GM19240 (cell line): ENCODE data around the gene DKKL1.

DNA sequence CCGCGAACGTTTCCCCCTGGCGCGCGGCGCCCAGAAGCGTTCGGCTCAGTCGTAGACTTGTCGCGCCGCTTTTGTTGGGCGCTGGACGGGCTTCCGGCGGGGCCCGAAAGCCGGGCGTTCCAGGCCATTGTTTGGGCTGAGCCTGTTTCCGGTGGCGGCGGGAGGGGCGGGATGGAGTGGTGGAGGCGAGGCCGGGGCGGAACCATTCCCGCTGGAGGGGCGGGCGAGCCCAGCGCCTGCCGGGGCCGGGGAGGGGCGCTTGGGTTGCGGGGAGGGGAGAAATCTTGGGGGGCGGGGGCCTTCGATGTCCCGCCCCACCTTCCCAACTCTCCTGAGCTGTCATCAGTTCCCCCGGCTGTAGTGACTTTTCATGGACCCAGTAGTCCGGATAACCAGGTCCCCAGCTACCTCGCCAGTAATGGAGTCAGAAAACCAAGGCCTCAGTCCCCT is 445 bp downstream of the CYTH2 start:
- RRBS: 2% methylated on average over 14 of the region's 41 CpGs

- RRBS: 5% methylated on average over 4 of the region's 34 CpGs
Measured at GRCh38 chr19:48511942-48512755, 514 bp upstream of the LMTK3 start.

- RRBS: no CpG with 5 or more reads among the region's 10 CpGs
Measured at GRCh38 chr19:48617556-48618398, 1.2 kb downstream of the RPL18 start.

DNA sequence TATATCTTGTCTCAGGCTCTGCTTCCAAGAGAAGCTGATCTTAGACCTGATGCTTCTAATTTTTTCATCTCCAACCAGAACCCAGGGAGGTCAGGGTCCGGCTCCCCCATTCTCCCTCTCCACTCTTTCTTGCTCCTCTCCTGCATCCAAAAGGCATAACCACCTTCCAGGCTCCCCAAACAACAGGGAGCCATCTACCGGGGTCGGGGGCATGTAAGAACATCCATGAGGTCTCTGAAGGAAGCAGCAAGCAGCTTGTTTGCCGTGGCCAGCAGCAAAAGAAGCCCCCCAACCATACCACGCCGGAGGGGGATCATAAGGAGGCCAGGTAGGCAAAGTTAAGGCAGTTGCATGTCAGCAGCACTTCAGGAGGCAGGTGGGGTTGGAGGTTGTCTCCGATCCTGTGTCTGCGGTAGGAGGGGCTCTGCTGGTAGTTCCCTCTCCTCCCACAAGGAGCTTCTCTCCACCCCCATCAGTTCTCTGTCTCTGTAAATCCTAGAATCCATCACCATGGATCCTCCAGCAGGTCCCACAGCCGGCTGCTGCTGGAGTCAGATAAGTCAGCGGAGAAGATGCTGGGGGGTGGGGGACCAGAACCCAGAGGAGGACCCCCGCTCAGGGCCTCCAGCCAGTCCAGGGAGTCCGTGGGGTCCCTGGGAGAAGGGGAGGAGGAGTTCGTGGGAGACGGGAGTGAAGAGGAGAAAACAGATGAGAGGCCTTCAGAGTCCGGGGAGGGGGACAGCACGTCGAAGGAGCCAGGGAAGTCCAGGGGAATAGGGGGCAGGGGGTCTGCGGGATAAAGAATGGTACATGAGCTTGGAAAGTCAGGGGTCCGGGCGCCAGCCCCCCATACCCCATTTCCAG is 6.5 kb downstream of the MAMSTR start:
- RRBS: 42% methylated on average over 9 of the region's 20 CpGs

- RRBS: 78% methylated on average over 3 of the region's 46 CpGs
Measured at GRCh38 chr19:48794777-48795968, 15.7 kb downstream of the BCAT2 start.

- RRBS: no CpG with 5 or more reads among the region's 35 CpGs
Measured at GRCh38 chr19:48875698-48876802, 3.8 kb downstream of the PPP1R15A start.

DNA sequence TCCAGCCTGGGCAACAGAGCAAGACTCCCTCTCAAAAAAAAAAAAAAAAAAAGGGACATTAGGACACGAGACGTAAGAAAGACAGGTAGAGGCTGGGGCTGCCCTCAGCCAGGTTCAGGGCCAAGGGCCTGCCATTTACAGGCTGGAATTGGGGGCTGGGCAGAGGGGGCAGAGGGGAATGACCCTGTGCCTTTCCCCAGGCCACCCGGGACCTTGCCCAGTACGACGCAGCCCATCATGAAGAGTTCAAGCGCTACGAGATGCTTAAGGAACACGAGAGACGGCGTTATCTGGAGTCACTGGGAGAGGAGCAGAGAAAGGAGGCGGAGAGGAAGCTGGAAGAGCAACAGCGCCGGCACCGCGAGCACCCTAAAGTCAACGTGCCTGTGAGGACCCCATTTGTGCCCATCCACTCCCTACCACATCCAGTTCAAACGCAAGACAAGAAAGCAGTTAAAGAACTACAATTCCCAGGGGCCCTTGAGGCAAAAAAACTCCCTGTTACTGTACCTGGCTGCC is 12.8 kb downstream of the NUCB1 start:
- RRBS: no CpG with 5 or more reads among the region's 17 CpGs

GRCh38 chr19:48967391-48968374 is 2.6 kb downstream of the FTL start:
- RRBS: no CpG with 5 or more reads among the region's 14 CpGs

GRCh38 chr19:49130196-49130679 is 10.9 kb downstream of the PPFIA3 start:
- RRBS: 92% methylated on average over 3 of the region's 24 CpGs

GRCh38 chr19:49196605-49196935 is 39.0 kb downstream of the TRPM4 start:
- RRBS: 82% methylated on average over 13 of the region's 23 CpGs

- RRBS: 7% methylated on average over 8 of the region's 25 CpGs
Measured at GRCh38 chr19:49361387-49361949, 748 bp downstream of the TEAD2 start.

DNA sequence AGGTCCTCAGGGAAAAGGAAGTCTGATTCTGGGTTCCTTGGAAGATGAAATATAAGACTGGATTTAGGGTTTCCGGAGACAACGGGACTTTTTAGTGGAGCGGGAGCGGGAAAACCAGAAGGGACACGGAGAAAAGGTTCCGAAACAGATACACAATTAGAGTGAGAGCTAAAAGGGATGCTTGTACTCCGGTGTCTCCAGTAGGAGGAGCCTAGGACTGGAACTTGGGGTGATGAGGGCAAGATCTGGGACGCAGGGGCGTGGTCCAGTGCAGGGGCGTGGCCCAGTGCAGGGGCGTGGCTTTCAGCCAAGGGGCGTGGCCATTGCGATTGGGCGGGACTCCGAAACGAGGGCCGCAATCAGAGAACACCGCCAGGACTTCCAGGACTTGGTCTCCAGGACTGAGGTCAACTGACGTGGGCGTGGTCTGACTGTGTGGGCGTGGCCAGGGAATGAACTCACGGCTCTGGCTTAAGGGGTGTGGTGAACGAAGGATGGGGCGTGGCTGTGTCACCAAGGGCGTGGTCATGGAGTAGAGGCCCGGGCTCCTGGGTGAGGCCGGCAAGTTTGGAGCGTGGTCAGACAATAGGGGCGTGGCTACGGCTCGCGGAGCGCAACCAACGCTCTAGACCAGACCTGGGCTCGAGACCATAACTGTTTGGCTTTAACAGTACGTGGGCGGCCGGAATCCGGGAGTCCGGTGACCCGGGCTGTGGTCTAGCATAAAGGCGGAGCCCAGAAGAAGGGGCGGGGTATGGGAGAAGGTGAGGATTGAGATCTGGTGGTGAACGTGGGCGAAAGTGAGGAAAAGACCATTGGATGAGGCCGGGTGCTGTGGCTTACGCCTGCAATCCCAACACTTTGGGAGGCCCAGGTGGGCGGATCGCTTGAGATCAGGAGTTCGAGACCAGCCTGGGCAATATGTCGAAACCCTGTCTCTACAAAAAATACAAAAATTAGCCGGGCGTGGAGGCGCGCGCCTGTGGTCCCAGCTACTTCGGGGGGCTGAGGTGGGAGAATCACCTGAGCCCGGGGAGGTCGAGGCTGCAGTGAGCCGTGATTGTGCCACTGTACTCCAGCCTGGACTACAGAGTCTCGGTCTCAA is at the start of gene DKKL1:
Gene DKKL1 (plus strand): TSS at position 633 of the 1,105 bp plus-strand sequence.
- RRBS: 4% methylated on average over 4 of the region's 61 CpGs

DNA sequence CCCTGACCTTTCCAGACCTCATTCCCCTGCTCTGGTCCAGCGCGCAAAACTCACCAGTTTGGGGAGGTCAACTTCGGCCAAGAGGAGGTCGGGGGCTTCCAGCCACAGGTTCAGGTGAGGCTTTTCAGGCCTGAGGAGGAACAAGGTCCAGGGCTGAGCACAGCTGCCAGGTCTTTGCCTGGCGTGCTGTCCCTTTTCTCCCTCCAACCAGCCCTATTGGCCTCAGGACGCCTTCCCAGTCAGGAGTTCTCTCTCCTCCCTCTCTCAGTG is 4.7 kb downstream of the PIH1D1 start:
- RRBS: no CpG with 5 or more reads among the region's 6 CpGs

GRCh38 chr19:49489438-49490130 is 2.2 kb downstream of the RPL13A start:
- RRBS: no CpG with 5 or more reads among the region's 16 CpGs

- RRBS: no CpG with 5 or more reads among the region's 10 CpGs
Measured at GRCh38 chr19:49492401-49493150, 3.7 kb upstream of the RPS11 start.

GRCh38 chr19:49512901-49513753 is 666 bp downstream of the FCGRT start:
- RRBS: 5% methylated on average over 8 of the region's 54 CpGs

DNA sequence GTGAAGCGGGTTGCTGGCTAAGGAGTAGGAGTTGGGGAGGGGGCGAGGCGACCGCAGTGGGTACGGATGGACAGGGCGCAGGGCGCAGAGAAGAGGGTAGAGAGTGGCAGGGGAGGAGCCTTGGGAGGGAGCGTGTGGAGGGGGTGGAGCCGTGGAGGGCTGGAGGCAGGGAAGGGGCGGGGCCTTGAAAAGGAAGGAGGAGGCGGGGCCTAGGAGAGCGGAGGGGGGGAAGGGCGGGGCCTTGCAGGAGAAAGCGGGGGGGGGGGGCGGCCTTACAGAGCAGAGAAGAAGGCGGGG is 24.5 kb downstream of the NOSIP start:
- RRBS: no CpG with 5 or more reads among the region's 16 CpGs

DNA sequence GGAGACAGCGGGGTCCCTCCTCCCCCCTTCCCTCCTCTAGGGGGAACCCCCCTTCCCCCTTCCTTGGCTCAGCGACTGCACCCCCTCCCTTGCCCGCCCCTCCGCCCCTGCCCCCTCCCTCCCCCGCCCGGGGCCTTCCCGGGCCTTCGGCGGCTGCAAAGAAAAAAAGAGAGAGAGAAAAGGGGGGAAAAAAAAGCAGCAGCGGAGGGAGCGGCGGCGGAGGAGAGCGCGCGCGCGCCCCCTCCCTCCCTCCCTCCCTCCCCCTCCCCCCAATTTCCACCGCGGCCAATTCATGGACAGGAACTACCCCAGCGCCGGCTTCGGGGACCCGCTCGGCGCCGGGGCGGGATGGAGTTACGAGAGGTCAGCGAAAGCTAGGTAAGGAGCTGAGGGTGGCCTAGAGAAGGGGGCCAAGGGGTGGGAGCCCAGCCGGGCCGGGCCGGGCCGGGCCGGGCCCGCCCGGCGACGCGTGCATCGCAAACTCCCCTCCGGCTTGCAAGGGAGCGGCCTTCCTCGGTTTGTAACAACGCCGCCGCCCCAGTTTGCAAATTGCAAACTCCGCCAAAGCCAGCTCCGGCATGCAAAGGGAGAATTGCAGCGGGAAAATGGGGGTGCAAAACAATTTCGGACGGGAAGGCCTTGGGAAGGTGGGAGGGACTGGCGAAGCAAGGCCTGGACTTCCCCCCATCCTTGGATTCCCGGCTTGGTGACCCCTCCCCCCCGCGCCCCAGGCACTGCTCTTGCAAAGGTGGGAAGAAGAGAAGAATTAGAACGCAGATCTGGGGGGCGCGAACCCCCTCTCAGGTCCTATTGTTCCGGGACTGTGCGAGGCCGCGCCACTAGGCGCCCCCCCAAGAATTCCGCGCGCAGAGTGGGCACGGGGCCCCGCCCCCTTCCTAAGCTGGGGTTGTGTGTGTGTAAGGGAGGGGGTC is 647 bp downstream of the PRR12 start:
- RRBS: 2% methylated on average over 10 of the region's 69 CpGs

GRCh38 chr19:49596752-49597798 is 6.1 kb downstream of the PRR12 start:
- RRBS: 97% methylated on average over 14 of the region's 87 CpGs

- RRBS: no CpG with 5 or more reads among the region's 25 CpGs
Measured at GRCh38 chr19:49615862-49616381, 24.0 kb downstream of the RRAS start.